Cardiac atrium fibroblast (primary cell): ENCODE results near the genes RIT2, SYT4 and HDHD2.

GRCh38 chr18:36179730-36180440 is 7.4 kb upstream of the MOCOS start:
- RAMPAGE, long total RNA = no peak

- RAMPAGE, long total RNA = no peak
Measured at GRCh38 chr18:36195123-36195990, 8.1 kb downstream of the MOCOS start.

DNA sequence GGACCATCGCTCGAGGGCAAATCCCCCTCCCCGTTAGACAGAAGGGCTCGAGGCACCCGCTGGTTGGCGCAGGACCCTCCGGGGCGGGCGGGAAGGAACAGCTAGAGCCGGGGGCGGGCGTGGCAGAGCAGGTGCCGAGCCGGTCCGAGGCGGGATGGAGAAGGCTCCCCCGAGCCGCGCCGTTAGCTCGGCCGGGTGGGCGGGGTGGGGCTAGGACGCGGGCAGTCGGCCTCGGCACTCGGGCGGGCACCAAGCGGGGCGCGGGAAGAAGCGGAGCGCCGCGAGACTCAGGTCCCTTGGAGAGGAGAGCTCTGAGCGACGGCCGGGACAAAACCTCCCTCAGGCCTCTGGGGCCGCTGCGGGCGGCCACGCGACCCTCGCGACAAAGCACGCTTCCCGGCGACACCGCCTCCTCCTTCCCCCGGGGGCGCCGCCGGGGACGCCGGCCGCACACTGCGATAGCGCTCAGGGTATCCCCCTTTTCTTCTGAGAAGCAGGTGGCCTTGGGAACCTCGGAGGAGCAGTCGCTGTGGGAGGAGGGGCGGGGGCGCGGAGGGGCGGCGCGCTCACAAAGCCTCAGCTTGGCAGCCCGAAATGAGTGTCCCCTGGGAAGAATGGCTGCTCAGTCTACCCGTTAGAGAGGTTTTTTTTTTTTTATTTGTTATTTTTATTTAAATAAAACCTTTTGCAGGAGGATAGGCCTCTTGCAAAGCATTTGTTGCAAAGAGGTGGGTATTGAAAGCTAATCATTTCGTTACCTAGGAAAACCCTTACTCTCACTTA is 795 bp downstream of the FHOD3 start:
- RAMPAGE, long total RNA = no peak

- RAMPAGE, long total RNA = no peak
Measured at GRCh38 chr18:36397092-36397380, 99.5 kb downstream of the FHOD3 start.

- RAMPAGE, long total RNA = no peak
Measured at GRCh38 chr18:37487221-37487835, 78.3 kb downstream of the CELF4 start.

- RAMPAGE, long total RNA = no peak
Measured at GRCh38 chr18:37838487-37839039, 273.0 kb upstream of the CELF4 start.

- RAMPAGE, long total RNA = no peak
Measured at GRCh38 chr18:39644440-39644903, 2078.9 kb upstream of the CELF4 start.

- RAMPAGE, long total RNA = no peak
Measured at GRCh38 chr18:43115039-43116019, at the start of gene RIT2. RIT2 (minus strand) TSS chr18:43115685.

- RAMPAGE, long total RNA = no peak
Measured at GRCh38 chr18:43276992-43277908, at the start of gene SYT4. SYT4 (minus strand) TSS chr18:43277490.

GRCh38 chr18:43419567-43419929 is 142.3 kb upstream of the SYT4 start:
- RAMPAGE, long total RNA = no peak

DNA sequence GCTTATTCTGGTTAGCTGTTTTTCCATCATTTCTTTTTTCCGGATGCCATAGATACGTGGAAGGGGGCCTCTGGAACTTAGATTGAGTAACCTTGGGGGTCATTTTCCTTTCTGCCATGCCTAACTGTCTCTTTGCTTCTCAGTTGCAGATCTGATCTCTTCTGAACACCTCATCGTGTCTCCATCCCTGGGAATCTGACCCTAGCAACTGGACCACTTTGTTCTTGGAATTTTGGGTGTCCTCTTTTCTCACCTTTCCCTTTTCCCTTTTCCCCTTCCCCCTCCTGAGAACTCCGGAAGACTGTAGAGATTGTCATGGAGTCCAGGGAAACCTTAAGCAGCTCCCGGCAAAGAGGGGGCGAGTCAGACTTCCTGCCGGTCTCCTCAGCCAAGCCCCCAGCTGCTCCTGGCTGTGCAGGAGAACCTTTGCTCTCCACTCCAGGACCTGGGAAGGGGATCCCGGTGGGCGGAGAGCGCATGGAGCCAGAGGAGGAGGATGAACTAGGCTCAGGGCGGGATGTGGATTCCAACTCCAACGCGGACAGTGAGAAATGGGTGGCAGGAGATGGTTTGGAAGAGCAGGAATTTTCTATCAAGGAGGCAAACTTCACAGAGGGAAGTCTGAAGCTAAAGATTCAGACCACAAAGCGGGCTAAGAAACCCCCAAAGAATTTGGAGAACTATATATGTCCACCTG is 20.5 kb downstream of the SETBP1 start:
- RAMPAGE, long total RNA = no peak

- RAMPAGE, long total RNA = no peak
Measured at GRCh38 chr18:44707842-44708234, 27.1 kb downstream of the SETBP1 start.

GRCh38 chr18:44881121-44881640 is 200.5 kb downstream of the SETBP1 start:
- RAMPAGE, long total RNA = no peak

DNA sequence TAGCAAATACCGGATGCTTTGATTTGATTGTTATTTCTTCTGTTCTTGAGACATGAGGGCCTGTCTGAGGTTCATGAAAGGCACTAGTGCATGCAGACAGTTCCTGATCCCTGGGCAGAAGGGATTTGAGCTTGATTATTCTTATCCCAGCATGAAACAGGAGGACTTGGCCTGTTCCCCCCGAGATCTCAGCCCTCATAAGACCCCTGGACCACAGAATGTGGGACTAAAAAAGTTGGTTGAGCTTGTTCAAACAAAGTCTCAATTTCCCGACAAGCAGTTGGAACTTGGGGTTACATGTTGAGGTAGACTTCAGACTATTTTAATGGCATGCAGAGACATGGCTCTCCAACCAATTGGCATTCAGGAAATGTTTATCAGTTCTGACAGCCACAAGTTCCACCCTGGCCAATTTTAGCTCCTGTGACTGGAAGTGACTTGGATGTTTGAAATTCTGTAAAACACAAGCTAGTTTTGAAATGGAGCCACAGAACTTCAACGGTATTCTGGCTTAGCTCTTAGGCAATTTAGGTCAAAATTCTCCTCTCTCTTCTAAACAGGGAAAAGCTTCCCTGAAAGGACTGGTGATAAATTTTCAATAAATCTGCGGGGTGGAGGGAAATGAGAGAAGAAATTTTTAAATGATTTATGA is 366.9 kb upstream of the SLC14A2 start:
- RAMPAGE, long total RNA = no peak

DNA sequence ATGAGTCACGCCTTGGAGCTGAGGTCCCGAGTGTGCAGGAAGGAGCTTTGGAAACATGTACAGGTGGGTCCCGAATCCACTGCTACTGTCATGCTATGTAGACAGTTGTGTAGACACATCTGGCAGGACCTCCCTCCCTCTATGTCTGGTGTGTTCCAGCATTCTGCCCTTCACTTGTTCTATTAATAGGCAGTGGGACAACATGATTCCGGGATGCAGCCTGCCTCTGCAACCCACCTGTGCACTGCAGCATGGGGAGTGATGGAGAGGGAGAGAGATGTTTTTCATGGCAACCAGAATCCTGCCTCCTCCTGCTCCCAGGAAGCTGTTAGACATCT is 24.3 kb downstream of the SIGLEC15 start:
- RAMPAGE, long total RNA = no peak

DNA sequence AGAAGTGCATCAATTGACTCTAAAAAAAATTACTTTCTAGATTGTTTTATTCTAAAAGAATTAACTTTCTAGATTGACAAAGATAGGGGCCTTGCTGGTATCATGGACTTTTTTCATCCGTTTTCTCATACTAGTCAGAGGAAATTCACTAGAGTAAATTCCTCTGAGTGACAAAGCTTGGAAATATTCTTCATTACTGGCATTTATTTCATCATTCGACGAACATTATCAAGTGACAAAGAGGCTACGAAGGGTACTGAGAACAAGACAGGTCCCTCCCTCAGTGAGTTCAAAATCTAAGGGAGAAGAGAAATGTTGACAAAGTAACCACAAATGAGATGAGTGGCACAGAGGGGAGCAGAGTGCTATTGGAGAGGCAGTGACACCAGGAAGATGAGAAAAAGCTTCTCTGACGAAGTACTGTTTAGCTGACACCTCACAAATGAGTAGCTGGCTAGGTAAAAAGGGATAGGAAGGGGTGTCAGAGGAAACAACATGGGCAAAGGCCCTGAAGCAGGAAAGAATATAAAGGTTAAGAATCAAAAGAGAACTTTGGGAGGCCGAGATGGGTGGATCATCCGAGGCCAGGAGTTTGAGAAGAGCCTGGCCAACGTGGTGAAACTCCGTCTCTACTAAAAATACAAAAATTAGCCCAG is 4.2 kb downstream of the EPG5 start:
- RAMPAGE, long total RNA = no peak

- RAMPAGE, long total RNA = no peak
Measured at GRCh38 chr18:46068583-46069289, 3.3 kb downstream of the PSTPIP2 start.

DNA sequence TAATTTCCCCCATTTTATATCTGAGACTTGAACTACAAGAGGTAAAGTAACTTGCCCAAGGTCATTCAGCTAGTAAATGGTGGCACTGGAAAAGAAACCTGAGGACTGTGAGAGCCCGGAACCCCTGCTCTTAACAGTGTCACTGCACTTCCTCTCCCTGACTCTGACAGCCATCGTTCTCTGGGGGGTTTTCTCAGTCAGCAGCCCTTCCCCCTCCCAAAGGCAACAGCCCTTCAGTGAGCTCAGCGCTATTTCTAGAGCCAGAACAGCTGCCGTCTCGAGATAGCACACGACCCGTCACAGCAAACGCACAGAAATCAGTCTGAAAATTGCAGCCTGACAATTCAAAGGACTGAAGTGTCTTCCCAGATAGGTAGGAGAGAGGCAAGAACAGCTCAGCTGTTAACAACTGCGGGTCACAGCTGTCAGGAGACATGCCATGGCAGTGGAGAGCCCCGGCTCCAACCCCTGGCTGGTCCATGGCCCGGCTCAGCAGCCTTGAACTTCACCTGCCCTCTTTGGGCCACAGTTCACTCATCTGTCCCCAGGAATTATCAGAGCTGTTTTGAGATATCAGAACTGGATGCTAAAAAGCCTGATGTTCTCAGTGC is 45.4 kb downstream of the ST8SIA5 start:
- RAMPAGE, long total RNA = no peak

DNA sequence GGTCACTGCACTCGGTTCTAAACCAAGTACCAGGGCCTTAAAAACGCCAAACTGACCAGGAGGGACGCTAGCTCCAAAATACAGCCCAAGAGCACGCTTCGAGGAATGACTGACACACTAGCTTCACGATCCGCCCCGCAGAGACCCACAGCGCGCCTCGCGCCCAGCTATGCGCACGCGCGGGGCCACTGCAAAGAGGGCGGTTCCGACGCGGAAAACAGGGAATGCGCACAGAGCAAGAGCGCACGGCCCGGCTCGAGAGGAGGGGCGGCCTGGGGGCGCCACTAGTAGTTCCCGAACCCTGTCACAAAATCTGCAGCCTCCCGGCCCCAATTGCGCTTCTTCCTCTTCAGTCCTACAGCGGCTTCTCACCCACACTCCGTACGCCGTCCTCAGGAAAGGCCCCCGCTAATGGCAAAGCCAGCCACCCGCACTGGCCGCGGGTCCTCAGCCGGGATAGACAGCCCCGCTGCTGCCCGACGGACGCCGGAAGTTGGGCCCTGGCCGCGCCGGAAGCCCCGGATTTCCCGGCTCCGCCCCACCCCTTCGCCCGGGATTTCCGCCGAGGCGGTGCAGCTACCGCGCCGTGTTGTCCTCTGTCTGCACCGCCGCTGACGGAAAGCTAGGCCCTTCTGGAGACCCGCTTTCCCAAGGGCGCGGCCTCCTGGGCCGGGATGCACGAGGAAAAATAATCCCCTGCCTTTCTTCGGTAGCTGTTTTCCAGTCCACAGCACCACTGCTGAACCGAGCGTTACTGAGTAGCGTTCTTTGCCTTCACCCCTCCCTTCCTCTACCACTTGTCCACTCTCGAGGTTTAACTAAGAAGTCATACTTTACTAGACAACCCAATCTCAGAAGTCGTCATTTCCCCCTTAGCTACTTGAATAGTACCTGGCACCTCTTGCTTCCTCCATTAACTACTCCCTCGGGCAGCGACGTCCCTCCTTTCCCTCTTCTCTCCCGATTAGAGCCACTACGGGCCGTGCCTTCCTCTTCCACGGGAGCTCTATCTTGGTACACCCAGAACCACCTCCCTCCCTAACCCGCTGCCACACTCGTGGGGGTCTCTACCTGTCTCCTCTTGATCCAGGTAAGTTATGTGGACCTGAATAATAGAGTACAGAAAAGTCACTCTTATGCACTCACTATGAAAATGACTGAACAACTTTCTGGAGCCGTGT is at the start of gene HDHD2:
HDHD2 (minus strand) TSS at position 495 of the 1,181 bp plus-strand sequence.
- RAMPAGE, long total RNA = no peak

DNA sequence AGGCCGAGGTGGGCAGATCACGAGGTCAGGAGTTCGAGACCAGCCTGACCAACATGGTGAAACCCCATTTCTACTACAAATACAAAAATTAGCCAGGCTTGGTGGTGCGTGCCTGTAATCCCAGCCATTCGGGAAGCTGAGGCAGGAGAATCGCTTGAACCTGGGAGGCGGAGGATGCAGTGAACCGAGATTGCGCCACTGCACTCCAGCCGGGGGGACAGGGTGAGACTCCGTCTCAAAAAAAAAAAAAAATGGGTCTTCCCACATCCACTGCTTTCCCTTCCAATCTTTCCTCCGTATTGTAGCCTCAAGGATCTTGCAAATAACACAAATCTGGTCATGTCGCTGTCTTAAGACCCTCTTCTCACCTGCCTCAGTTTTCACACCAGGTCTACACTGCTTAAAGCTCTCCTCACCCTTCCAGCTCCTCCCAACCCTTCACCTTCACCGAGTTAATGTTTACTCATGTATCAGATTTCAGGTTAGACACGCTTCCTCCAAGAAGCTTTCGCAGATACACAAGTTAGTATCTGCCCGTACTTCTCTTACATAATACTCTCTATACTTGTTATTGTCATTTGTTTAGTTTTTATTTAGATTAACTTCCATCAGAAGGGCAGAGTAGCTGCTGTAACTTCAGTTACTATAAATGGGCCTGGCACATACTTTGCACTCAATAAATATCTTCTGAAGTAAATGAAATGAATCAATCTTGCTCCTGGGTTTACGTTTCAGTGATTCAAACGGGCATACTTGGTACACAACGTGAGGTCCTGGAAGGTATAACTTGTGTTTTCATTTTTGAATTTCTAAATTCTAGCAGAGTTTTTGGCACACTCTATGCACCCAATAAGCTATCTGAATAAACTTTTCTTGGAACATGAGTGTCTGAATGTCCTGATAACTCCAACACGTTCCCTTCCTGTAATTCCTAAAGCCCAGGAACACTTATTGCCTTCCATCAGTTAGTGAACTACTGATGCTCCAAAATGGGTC is 1.4 kb downstream of the IER3IP1 start:
- RAMPAGE, long total RNA = no peak